Diencephalon (tissue), 2 donors: ENCODE results near the genes DPH1, OVCA2, SPATA22 and ASPA.

DNA sequence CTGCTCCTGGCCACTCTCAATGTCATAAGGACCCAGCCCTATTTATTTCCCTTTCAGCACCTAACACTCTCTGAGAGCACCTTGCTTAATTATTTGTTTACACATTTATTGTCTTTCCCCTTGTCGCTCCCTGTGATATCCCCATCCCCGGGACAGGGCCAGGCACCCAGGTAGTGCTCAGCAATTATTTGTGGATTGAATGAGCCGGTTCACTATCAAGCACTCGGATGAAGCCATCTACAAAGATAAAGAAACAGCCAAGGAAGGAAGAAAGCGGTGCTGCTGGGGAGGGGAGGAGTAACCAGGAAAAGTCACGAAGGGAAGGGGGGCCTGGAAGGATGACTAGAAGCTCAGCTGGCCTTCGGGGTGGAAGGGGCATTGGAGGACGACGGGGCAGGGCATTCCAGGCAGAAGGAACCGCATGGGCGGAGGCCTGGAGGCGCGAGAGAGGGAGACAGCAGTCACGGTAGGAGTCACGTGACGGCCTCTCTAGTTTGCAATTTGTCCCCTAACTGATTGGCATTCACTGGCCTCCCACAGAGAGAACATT lies 64.1 kb downstream of the RTN4RL1 start:
- RAMPAGE, long total RNA: no peak

- RAMPAGE, long total RNA: no peak
Observed at GRCh38 chr17:1999601-2000348, 25.4 kb downstream of the RTN4RL1 start.

DNA sequence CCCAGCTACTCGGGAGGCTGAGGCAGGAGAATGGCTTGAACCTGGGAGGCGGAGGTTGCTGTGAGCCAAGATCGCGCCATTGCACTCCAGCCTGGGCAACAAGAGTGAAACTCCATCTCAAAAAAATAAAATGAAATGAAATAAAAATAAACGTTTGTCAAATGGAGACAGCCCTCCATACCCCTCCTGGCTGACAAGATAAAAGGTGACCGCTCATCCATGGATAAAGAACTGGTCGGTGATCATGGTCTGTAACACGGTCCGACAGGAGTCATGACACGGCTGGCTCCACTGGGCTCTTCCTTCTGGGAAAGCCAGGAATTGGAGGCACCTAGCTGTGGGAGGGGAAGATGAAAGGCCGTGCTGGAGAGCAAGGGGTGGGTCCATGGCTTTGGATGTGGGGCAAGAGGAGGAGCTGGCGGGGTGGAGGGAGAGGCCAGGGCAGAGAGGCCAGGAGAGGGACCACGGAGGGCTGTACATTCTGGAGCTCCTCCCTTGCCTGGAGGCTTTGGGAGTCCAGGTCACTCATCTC lies 13.9 kb downstream of the RTN4RL1 start:
- RAMPAGE, long total RNA: no peak

DNA sequence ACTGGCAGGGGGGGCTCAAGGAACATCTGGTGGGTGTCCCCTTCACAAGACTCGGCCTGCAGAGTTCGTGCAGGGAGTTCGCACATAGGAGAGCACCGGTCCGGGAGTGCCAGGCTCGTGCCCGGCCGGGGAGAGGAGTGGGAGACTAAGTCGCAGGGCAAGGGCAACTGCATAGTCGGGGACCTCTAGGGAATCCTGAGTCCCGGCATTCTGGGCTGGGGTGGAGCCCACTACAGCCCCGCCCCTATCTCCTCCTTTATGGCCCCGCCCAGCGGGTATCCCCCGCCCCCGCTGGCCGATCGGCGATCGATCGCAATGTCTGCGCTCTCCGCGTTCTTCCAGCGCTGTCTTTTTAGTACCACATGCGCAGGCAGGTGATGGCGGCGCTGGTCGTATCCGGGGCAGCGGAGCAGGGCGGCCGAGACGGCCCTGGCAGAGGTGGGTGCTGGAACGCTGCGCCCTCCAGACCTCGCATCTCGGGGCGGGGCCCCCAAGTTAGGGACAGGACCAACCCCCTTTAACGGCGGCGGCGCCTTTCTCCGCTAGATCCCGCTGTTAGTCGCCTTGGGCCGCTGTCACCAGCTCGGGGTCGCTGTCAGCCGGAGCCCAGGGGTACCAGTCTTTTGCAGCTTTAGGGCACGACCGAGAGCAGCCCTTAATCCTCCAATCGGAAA lies at the start of gene DPH1:
Gene DPH1 (plus strand): TSS at position 361 of the 674 bp plus-strand sequence.
- RAMPAGE, long total RNA: start-site peak on the plus strand centred at position 380 of the sequence, 41 bp wide, 210 and 150 reads in 2 replicates

DNA sequence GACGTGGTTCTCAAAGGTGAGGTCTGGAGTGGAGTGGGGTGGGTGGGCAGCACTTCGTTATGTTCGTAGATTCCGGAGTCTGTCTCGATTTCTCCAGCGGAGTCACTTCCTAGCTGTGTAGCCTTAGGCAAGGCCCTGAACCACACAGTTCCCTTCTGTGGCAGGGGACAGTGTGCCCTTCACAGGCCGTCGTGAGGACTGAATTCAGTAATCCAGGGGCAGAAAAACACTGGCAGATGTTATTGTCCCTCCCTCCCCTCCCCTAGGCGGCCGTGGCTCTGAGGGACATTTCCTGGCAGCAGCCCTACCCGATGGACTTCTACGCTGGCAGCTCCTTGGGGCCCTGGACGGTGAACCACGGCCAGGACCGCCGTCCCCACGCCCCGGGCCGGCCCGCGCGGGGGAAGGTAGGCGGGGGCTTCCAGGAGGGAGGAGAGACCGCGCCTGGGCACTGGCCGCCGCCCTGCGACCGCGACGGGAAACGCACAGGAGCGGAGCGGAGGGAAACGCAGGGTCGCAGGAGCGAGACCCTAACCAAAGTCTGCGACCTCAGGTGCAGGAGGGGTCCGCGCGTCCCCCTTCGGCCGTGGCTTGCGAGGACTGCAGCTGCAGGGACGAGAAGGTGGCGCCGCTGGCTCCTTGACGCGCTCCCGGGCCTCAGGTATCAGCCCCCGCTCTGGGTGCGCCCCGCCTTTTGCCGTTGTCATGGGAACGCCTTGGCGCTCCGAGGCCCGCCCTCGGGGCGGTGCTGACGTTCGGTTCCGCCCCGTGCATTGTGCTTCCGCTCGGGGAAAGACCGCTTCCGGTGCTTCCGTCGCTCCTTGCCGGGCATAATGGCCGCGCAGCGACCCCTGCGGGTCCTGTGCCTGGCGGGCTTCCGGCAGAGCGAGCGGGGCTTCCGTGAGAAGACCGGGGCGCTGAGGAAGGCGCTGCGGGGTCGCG lies at the start of gene OVCA2:
Gene OVCA2 (plus strand): TSS at position 808 of the 942 bp plus-strand sequence.
- RAMPAGE, long total RNA: no peak

DNA sequence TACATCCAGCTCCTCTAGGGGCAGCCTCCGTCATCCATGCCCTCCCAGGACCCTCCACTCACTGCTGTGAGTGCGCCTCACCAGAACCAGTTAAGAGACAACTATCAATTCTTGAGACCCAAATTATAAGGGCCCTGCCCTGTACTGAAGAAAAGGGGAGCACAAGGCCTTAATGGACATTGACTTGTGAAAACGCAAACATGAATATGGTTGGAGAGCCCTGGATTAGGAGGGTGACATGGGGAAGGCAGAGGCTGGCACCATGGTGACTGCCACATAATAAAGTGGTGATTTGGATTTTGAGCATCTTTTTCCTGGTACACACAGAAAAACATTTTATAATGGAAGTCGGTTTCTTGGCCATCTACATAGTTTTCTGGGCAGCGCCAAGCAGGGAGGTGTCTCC lies 1.3 kb downstream of the OVCA2 start:
- RAMPAGE, long total RNA: no peak

DNA sequence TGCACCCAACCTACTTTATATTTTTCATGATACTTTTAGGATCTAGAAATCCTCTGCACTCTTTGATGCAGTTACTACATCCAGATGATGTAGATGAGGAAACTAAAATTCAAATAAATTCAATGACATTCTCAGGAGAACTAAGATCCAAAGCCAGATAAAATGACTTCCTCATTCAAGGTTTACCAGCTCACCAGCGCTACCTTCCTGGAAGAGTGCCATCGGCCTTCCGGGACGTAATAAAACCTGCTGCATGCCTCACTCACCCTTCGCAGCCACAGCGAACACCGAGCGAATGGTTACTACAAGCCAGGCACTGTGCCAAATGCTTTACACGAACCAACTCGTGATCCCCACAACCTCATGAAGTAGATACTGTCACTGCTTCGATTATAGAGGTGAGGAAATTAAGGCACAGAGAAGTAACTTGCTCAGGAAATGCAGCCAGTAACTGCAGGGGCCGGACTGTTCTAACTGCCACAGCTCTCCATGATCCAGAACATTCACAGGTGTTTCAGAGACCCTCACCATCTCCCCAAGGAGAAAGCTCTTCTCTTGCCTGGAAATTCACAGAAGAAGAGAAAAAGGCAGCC lies 46.6 kb downstream of the HIC1 start:
- RAMPAGE, long total RNA: no peak

GRCh38 chr17:2304101-2304388 lies 295 bp downstream of the SRR start:
- RAMPAGE, long total RNA: no peak

DNA sequence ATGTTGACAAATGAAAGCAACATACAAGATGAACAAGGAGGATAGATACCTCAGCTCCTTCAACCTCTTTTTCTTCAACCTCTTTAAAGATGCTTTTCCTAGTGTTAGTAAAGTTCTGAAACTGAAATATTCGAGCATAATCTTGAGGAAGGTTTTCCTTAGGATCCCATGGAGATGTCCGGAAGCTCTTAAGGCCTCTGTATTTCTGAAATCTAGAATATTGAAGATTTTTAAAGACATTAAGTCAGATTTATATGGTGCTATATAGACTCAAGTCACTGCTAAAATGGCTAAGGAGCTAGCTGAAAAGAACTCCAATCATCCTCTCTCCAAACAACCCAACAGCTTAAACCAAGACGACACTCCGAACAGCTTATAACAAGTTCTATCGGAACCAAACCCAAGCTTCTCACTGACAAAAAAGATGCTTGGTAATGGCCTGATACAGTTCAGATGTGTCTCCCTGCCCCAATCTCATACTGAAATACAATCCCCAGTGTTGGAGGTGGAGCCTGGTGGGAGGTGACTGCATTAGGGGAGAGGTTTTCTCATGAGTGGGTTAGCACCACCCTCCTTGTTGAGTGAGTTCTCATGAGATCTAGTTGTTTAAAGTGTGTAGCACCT lies 5.2 kb downstream of the TSR1 start:
- RAMPAGE, long total RNA: no peak

DNA sequence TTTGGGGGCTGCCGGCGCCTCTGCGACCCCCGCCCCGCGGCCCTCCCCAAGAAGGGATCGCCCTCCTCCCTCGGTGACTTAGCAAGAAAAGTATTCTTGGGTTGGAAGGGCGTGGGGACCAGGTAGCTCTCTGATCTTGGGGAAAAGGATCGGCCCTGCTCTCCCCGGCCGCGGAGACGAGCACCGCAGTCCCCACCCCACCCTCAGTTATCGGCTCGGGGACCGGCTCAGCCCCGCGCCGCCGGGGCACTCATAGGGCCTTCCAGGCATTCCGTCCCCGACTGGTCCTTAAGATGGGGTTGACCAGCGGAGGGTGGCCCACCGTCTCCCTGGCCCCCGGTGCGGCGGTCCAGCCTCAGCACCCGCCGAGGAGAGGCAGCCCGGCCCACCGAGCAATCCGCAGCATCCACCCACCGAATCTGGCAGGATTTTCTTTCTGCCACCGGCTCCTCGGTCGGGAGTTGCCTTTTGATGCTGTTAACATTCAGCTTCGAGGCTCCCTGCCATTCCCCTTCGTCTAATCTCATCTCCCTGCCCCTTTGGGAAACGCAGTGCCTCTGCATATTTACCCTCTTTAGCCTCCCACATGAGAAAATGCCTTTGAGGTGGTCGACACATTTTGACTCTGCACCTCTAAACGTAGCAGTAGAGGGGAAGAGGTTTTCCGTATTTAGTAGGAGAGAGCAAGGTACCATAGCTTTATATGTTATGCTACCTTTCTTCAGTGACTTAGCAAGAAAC lies 989 bp downstream of the PAFAH1B1 start:
- RAMPAGE, long total RNA: no peak

- RAMPAGE, long total RNA: no peak
Observed at GRCh38 chr17:2669752-2670395, 41.7 kb downstream of the CLUH start.

- RAMPAGE, long total RNA: no peak
Observed at GRCh38 chr17:2939634-2940178, 123.7 kb downstream of the OR1D5 start.

DNA sequence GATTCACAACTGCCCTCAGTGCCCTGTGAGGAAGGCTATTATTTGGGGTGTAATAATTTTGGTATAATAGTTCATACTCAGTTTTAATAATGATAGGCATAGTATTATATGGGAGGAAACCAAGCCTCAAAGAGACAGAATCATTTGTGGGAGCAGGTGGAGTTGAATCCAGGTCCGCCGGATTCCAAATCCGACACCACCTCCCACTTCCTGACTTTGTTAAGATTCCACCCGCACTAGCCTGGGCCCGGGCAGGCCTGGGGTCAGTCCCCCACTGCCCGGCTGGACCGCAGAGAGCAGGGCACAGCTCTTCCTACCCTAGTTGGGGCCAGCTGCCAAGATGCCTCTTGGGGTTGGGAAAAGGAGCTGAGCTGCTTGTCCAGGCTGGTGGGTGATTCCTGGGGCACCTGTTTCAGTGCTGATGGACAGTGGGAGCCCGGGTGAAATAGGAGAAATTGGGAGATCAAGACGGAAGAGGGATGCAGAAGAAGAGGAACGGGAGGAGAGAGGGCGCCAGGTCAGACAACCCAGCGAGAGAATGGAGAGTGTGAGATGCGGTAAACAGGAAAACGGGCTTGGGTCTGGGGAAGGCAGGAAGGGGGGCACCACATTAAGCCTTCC lies 54.0 kb downstream of the OR1D5 start:
- RAMPAGE, long total RNA: no peak

- RAMPAGE, long total RNA: no peak
Observed at GRCh38 chr17:3029474-3029838, 34.0 kb downstream of the OR1D5 start.

DNA sequence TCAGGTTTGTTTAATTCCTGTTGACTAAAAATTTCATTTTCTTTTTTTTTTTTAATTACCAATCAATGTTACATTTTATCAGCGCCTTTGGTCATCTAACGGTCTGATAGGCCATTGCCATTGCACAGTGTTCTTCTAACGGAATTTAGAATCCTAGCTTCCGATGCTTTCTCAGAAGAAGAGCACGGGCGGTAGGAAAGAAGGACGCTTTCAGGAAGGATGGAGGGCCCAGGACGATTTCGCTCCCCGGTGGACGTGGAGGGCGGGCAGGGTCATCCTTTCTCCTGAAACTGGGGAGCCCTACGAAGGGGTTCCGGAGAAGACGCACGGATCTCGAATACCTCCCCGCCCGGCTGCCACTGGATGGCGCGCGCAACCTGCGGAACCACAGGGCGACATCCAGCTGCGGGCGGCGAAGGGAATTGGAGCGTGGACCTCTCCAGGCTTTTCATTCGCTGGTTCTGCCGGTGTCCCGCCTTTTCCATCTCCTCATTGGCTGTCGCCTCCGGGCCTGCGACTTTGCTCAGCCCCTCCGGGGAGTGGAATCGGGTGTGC lies 14.8 kb downstream of the OR1D5 start:
- RAMPAGE, long total RNA: no peak

- RAMPAGE, long total RNA: no peak
Observed at GRCh38 chr17:3471591-3471951, at the start of gene SPATA22. Gene SPATA22, minus strand, starts transcription at chr17:3471819.

DNA sequence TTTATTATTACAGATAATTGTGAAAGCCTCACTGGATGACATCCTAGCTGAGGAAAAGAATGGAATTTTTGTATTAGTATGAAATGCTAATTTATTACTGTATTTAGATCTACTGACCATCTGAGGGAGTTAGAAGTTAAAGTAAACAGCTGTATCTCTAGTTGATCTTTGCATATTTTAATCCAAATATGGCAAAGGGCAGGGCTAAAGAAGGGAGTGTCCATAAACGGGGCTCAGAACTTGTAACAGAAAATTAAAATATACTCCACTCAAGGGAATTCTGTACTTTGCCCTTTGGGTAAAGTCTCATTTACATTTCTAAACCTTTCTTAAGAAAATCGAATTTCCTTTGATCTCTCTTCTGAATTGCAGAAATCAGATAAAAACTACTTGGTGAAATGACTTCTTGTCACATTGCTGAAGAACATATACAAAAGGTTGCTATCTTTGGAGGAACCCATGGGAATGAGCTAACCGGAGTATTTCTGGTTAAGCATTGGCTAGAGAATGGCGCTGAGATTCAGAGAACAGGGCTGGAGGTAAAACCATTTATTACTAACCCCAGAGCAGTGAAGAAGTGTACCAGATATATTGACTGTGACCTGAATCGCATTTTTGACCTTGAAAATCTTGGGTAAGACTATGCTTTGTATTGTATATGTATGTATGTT lies at the start of gene ASPA:
Gene ASPA (plus strand): TSS at position 236 of the 671 bp plus-strand sequence.
- RAMPAGE, long total RNA: no peak

GRCh38 chr17:3513352-3514209 lies 37.8 kb downstream of the ASPA start:
- RAMPAGE, long total RNA: no peak

DNA sequence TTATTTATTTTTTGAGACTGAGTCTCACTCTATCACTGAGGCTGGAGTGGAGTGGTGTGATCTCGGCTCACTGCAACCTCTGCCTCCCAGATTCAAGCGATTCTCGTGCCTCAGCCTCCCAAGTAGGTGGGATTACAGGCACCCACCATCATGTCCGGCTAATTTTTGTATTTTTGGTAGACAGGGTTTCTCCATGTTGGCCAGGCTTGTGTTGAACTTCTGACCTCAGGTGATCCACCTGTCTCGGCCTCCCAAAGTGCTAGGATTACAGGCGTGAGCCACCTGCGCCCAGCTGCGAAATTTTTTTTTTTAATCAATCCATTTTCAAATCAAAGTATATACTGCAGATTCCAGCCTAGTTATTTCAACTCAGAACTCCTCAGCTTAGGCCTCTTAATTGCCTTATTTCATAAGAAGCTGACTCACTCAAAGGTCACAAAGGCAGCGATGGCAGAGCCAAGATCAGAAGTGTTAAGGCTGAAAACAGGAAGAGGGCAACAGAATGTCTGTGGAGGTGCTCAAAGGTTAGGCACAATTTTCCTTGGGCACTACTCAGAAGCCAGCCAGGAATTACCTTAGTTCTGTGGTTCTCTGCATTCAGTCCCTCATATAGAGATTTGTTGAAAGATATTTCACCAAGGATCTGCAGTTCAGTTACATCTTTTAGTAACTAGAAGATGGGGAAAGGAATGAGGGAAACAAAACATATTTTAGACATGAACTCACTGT lies 3.8 kb upstream of the HASPIN start:
- RAMPAGE, long total RNA: no peak

DNA sequence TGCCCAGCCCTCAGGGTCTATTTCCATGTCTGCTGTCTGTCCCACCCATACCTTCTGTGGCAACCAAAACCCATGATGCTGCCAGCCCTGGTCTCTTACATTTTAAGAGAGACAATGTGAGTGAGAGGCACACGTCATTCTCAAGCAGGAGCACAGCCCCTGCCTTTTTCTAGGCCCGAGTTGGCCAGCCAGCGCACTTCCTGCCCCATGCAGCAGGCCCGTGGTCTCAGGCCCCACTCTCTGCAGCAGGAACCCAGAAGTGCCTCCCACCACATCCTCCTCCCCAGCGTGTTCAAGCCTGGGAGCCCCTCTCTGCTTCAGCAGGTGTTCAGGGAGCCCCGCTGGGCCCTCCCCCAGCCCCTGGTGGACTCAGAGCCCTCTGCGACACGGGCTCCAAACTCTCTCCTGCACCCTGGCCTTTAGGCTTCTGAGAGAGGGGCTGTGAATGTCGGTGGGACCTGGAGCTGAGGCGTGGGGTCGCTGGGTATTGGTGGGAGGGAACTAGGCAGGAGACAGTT lies 30.5 kb downstream of the ITGAE start:
- RAMPAGE, long total RNA: no peak